Umbilical cord (tissue), 2 donors: ENCODE results near the genes ZMYM3, GCNA, CXorf49B, PHKA1 and CDX4.

GRCh38 chrX:71217264-71217894 lies 5.6 kb upstream of the GJB1 start:
- RAMPAGE, long total RNA = no peak

DNA sequence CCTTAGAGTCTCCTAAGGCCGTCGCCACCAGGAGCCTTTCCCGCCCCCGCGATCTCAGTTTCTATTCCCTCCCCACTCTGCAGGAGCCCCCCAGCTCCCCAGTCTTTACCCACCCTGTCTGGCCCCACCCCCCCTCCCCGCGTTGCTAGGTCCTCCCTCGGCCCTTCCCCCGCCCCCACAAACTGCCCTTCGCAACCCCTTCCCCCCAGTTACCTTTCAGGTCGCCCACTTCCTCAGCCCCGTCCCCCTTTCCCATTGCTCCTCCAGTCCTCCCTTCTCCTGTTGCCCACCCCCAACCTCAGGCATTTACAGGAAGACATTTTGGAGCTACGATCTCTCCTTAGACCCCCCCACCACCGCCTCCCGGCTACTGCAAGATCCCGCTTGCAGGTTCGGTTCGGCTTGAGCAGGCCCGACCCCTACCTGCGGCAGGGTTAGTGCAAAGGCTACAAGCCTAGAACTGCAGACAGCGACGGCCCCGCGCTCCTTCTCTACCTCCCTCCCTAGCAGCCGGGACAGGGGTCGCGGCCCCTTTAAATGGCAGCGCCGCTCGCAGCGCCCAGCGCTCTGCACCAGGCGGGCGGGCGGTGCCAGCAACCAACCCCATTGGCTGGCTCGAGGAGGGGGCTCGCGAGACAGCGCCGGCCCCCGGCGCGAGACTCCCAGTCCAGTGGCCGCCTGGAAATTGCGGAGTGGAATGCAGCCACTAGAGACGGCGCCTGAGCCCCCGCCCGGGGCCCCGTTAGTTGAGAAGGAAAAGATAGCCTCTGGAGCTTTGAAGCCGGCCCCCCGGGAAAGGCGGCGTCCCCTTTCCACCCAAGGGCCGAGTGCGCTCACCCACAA lies at the start of gene ZMYM3:
Gene ZMYM3, minus strand, starts transcription at position 535 of the 843 bp plus-strand sequence.
- RAMPAGE, long total RNA = no peak

GRCh38 chrX:71432249-71432546 lies 66.0 kb downstream of the TAF1 start:
- RAMPAGE, long total RNA = no peak

GRCh38 chrX:71567325-71567792 lies 10.9 kb upstream of the GCNA start:
- RAMPAGE, long total RNA = no peak

- RAMPAGE, long total RNA = no peak
Observed at GRCh38 chrX:71577754-71578568, at the start of gene GCNA. Gene GCNA, plus strand, starts transcription at chrX:71578437.

DNA sequence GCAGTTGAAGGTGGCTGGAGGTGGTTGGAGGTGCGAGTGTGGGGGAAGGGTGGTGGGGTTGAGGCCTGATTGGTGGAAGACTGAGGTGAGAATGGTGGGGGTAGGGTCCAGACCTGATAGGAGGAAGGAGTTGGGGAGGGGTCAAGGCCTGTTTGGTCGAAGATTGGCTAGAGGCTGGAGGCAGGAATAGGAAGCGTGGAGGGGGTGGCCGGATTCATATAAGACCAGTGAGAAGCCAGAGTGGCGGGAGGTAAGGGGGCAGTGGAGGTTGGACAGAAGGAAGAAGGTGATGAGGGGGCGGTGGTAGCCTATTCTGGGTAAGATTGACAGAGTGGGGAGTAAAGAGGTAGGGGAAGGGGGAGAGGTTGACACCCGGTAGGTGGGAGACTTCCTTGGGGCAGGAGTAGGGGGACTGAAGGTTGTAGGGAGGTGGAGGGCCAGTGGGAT lies 1.5 kb downstream of the GCNA start:
- RAMPAGE, long total RNA = no peak

DNA sequence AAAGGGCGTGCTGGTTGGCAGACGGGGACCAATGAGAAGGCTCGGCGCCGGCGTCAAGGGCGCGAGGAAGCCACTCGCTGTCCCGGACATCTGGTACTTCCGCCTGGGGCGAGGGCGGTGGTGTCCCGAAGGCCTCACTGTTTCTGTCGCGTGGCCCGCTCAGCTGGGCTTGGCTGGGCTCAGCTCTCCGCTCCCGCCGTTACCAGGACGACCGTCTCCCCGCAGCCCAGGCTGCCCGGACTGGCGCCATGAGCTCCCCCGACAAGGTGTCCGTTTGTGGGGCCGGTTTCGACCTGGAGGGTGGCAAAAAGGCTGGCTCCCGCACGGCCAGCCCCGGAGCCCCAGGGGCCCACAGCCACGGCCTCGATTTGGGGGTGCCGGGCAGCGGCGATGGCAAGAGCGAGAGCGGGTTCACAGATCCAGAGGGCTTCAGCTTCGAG lies at the start of gene CXorf49B:
Gene CXorf49B, plus strand, starts transcription at position 174 of the 440 bp plus-strand sequence.
- RAMPAGE, long total RNA = no peak

DNA sequence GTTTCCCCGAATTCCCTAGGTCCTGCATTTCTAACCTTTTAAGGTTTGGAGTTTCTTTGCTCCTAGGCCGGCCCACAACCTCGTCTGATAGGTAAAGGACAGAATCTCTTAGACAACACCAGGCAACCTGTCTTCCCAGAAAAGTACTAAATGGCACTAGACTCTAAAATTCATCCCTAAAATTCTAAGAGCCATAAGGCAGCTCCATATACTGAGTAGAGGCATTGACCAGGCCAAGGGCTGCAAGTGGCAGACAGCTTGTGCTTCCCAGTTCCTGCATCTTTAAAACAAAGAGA lies 135.4 kb downstream of the NHSL2 start:
- RAMPAGE, long total RNA = no peak

DNA sequence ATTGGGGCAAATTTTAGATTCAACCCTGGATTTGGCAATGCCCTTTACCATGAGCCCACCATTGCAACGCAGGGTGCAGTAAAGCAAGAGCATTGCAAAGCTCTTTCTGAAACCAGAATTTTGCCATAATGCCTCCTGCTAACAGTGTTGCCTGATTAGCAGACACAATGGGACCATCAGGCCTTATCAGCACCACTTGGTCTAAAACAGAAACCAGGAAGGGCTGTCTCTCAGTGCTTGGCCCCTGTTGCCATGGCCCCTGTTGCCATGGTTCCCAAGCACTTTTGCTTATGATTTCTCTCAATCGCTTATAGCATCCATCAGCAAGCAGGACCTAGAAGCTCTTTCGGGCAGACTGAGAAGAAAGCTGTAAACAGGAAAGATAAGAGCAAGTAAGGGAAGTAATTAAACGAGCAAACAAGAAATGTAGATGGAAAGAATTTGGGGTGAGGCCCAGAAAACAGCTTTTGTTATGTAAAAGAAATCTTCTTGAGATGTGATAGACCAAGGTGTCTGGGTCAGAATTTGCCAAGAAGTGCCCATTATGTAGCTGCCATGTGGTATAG lies 86.6 kb upstream of the PIN4 start:
- RAMPAGE, long total RNA = no peak

- RAMPAGE, long total RNA = no peak
Observed at GRCh38 chrX:72131442-72132328, 49.9 kb upstream of the PIN4 start.

DNA sequence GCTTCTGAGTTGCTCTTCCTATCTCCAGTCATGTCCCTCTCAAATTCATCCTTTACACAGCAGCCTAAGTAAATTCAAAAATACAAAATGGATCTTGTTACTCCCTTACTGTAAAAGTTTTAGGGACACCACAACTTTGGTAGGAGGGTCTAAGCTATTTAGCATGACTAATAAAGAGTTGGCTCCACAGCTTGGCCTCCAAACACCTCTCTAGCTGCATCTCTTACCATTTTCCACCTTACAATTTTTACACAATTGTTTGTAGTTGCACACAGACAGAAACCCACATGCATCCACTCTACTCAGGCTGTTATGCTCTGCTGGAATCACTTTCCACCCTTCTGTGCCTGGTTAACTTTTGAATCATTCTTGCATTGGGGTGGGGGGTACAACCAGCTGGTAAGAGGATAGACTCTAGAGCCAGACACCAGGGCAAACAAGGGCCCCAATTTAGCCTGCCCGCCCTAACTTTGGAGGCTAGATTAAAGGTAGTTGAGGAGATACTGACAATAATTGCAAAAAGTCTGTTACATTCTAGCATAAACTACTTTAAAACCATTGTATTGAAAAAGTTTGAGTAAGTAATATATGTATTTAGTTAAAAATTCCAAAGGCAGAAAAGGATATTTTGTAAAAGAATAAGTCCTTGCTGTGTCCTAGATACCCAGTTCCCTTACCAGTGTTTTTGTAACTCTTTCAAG lies 78.6 kb upstream of the CITED1 start:
- RAMPAGE, long total RNA = no peak

DNA sequence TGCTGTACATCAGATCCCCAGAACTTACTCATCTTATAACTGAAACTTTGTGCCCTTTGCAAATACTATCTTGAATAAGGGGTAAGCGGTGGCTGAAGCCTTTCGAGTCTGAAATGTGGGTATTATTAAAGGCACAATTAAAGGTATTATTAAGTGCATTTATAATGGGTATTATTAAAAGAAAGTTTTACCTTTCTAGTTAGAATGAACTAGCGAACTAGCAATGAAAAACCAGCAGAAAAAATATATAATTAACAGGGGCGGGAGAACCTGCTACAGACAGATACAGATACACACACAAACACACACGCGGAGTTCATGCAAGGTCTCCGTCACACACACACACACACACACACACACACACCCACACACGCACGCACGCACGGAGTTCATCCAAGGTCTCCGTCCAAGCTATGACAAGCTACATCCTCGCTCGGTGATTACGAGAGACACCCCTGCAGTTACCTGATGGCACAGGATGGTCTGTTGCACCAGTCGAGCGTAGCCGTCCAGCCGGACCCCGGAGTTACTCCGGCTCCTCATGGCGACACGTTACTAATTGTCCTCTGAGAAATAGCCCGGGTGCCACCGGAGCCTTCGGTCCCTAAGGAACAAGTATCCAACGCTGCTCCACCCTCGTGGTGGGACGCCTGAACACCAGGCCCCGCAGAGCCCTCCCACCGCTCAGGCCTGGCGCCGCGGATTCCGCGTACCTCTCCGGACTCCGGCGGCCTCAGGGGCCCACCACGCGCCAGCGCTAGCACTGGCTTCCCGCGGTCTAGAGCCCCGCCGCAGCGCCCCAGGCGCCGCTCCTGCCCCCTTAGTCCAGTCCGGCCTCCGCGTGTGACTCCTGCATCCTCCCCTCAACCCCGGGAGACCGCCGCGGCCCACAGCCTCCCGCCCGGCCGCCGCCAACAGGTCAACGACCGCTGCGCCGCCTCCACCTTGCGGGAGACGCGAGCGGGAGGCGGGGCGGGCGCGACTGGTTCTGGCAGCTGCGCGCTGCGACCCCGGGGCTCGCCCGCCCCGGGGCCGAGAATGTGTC lies at the start of gene PHKA1:
Gene PHKA1, minus strand, starts transcription at position 969 of the 1,045 bp plus-strand sequence.
- RAMPAGE, long total RNA = no peak

GRCh38 chrX:72716683-72717380 lies 2.7 kb upstream of the PHKA1 start:
- RAMPAGE, long total RNA = no peak

DNA sequence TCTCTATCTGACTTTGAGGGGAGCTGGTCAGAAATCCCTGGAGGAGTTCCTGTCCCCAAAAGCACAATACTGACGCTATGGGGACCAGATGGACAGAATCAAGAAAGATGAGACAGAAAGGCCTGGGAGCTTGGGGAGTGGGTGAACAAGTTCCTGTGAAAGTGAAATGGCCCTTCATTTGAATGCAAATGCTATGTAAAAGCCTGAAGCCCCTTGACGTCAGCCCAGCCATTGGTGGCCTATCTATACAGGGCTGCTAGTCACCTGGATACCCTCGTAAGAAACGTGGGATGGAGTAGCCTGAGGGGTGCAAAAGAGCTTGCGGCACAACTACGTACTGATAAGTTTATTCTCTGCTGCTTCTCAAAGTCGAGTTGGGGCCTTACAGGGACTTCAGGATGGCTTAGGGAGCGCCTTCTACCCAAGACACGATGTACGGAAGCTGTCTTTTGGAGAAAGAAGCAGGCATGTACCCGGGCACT lies at the start of gene CDX4:
Gene CDX4, plus strand, starts transcription at position 231 of the 482 bp plus-strand sequence.
- RAMPAGE, long total RNA = no peak

- RAMPAGE, long total RNA = no peak
Observed at GRCh38 chrX:73826447-73826960, 263.5 kb downstream of the CHIC1 start.

DNA sequence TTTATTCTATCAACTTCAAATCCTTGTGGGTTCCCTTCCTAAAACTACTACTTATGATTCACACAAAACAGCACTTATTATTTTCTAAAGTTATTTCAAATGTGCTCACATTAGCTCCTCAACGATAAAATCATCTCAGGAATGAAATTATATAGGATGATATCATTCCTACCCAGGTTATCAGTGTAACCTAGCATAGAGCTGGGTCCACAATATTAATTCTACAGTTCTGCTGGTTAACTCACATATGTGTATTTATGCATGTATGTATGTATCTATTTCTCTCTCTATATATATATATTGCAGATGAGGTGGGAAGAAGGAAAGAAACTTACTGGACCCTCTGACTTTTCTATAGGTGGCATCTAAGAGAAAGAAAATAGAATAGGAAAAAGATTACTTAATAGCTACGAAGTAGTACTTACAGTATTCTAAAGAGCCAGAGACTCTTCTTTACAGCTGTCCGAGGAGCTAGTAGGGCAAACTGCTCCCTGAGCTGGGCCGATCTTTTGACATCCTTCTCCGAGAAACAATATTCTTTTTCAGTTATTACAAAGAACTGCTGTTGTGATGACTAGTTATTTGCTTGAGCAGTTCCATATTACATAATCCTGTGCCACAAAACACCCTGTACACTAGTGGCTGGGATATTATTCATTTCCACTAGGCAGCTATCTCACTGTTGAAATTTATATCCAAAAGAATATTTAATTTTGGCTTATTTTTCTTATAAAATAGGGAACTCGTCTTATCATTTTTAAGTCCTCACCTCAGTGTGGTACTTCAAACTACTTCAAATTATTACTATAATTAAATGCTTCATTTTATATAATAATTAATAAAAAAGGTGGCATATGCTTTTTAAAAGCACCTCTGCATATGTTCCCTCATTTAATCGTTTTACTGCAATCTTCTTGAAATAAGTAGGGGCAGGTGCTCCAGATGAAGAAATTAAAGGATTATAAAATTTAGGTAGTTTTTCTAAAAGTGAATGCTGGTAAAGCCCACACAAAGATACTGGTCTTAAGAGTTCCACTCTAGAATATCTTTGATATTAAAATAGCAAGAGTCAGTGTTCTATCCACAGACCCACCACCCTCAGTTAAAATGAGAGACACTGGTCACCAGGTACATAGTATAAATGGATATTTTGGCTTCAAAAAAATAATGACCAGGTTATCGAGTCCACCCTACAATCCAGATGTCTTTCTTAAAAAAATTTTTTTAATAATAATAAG lies 278.4 kb downstream of the CHIC1 start:
- RAMPAGE, long total RNA = no peak

- RAMPAGE, long total RNA = no peak
Observed at GRCh38 chrX:73844336-73844920, 281.4 kb downstream of the CHIC1 start.

- RAMPAGE, long total RNA = no peak
Observed at GRCh38 chrX:74076056-74077228, 227.5 kb upstream of the ZCCHC13 start.

GRCh38 chrX:74237991-74238576 lies 65.9 kb upstream of the ZCCHC13 start:
- RAMPAGE, long total RNA = no peak

DNA sequence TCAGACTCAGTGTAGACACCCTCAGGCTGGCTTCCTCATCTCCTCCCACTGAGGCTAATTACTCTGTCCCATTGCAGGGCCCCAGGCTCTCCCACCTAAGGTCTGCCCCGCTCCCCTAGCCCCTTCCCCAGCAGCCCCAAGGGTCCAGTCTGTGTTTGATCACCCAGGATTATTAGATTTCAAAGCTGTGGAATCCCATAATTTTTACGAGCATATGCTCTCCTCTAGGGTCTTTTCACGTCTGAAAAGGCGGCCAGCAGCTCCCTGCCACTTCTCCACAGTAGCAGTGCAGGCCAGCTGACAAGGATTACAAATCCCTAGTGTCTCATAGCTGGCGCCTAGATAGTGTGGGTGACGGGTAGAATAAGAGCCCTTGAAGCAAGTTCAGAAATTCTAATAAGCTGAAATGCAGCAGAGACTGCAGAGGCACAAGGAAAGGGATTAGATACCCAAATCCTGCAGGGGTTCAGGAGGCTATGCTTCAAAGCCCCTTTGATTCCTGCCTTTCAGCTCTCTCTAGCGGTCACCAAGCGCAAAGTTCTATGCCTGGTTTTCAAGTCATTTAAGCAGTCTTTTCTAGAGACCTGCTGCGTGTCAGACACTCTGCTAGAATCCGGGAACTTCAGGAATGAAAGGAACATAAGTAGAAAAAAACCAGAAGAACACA lies 79.3 kb downstream of the RLIM start:
- RAMPAGE, long total RNA = no peak